Non-pigmented ciliary epithelial cell (primary cell): ENCODE measurements around the genes FAAP100 and MRPL12.

- RRBS, result no CpG with 5 or more reads among the region's 2 CpGs
Observed at GRCh38 chr17:80752292-80752542, 207.6 kb downstream of the RPTOR start.

- RRBS, result no CpG with 5 or more reads among the region's 8 CpGs
Observed at GRCh38 chr17:80773078-80773496, 218.6 kb upstream of the CHMP6 start.

DNA sequence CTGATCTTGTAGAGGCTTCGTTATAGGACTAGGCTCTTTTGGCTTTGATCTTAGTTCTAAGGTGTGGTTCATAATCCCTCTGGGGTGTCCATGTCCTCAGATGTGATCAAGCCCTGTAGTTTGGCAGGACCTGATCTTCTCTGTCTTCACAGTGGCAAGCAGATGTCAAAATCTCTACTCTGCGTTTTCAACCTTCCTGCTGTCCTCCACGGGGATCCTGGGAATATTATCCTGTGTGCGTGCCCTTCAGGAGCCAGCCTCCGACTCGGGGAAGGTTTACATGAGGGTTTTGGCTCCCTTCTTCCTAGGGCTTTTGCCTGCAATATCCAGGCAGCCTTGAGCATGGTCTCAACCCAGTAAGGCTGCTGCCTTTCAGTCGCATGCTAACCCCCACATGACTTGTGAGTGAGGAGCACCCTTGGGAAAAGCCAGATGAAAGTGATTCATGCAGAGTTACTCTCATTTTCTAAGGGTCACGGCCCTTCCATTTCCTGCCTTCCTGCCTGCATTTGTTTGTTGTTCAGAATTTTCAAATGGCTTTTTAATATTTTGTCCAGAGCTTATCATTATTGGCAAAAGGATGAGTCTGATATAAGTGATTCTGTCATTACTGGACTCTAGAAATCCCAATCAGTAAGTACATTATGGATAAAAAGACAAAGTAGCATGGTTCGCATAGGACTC lies 202.2 kb upstream of the CHMP6 start:
- RRBS, result no CpG with 5 or more reads among the region's 9 CpGs

DNA sequence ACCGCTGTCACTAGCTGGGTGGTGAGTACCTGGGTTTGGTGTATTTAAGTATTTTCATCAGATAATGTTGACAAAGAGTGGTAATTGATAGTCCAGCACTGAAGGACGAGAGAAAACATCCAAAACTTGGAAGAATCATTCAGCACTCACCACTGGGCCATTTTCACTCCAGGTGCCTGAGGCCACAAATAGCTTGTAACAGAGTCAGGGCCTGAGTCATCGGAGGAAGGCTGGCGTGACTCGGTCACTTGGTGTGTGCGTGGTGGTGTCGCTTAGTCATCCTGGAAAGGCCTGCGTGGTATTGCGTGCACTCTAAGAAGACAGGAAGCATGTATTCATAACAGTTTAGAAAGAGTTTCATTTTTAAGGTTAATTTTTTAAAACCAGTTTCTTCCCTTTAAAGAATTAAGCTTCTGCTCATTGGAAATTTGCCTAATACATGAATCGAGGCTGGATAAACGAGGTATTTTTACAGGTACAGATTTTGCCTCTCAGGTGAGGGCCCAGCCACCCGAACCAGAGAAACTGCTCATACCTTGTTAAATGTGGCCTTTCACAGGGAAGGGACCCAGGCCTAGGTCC lies 135.1 kb upstream of the CHMP6 start:
- RRBS, result no CpG with 5 or more reads among the region's 12 CpGs

DNA sequence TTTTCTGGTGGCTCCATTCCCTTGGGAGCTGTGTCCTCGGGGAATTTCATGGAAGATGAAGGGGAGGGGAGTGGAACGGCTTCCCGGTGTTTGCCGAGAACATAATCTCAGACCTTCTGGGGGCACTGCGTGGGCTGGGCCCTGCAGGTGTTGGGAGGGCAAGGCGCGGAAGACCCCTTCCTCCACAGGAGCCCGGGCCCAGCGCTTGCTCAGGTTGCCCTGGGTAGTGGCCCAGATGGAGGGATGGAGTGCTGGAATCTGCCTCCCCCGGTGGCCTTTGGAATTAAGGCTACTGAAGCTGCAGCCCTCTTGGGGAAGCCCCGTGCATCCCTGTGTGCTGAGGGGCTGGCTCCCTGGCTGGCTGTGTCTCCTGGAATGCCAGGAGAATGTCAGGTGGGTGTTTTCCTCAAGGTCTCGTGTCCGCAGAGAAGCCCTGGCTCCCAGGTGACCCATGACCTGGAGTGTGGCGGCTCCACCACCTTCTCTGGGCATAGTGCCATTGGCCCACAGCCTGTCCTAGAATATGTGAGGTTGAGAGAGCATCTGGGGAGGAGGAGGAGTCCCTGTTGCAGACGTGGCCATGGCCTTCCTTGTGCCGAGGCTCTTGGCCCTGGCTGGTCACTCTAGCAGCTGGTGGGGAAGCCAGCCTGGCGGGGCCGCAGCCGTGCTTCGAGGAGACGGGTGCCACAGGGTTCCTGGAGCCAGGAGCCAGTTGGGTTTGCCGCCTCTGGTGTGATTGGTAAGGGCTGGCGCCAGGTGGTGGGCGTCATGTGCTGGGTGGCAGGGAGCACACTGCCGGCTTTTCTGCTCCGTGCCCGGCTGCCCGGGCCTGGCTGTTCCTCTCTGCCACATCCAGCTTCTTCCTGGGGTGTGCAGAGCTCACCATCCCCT lies 3.2 kb downstream of the BAIAP2 start:
- RRBS, result 74% methylated on average over 7 of the region's 28 CpGs

GRCh38 chr17:81051080-81051619 lies 16.2 kb downstream of the BAIAP2 start:
- RRBS, result no CpG with 5 or more reads among the region's 14 CpGs

- RRBS, result 40% methylated on average over 1 of the region's 19 CpGs
Observed at GRCh38 chr17:81060166-81060939, 25.4 kb downstream of the BAIAP2 start.

GRCh38 chr17:81090330-81090720 lies 55.4 kb downstream of the BAIAP2 start:
- RRBS, result no CpG with 5 or more reads among the region's 13 CpGs

DNA sequence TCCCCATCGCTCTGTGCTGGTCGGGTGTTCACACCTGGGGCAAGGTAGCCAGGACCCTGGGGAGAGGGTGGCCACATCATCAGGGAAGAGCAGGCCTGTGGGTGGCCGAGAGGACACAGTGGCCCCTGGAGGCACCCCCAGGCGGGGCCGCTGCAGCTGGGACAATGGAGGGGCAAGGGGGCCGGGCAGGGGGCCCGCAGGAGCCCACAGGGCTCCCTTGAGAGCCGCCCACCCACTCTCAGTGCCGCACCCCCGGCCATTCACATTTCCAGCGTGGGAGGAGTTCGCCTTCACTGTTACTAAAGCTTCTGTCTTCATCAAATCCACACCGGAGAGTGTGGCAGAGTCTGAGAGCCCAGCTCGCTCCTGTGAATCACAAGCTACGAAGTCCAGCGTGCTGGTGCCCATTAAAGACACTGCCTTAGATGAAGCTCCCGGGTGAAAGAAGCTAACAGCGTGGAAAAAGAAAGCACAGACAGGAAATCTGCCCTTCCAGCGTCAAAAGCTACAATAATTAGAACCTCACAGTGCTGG lies 20.9 kb upstream of the PVALEF start:
- RRBS, result 85% methylated on average over 10 of the region's 19 CpGs

- RRBS, result 75% methylated on average over 4 of the region's 33 CpGs
Observed at GRCh38 chr17:81192243-81192942, 26.4 kb upstream of the AATK start.

DNA sequence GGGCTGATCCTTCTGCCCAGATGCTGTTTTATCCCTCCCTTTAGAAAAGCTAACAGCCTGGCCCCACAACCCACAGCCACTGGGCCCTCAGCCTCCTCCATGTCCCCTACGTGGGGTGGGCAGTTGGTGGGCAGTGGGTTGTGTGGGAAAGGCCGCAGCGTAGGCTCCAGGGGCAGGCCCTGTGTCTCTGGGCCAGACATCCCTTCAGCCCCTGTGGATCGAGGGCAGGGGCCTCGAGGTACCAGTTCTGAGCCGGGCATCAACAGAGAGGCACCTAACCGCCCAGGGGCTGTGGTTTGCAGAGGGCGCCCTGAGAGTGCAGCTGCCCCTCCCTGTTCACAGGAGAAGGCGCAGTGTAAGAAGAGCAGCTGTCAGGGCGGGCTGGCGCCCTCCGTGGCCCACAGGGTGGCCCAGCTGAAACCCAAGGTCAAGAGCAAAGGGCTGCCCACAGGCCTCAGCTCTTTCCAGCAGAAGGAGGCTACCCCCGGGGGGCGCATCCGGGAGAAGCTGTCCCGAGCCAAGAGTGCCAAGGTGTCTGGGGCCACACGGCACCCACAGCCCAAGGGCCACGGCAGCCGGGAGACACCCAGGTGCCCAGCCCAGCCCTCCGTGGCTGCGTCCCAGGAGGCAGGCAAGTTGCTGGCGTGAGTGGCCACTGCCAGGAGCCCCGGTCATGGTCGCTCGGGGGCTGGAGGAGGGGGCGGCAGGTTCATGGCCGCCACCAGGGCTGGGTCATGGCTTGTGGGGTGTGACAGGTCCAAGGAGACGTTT lies 56.5 kb downstream of the ACTG1 start:
- RRBS, result 81% methylated on average over 8 of the region's 28 CpGs

DNA sequence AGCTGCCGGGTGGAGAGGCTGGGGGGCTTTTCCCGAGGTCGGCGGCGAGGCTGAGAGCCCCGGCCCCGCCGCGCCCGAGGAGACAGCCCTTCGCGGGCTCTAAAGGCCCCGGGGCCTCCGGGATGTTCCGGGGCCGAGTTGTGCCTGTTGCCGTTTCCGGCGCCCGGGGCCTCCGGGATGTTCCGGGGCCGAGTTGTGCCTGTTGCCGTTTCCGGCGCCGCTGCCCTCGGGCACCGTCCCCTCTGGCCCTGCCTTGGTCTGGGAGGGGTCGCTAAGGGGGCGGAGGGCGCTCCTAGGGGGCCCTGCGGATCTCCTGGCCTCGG lies 24.4 kb downstream of the ACTG1 start:
- RRBS, result 2% methylated on average over 13 of the region's 34 CpGs

DNA sequence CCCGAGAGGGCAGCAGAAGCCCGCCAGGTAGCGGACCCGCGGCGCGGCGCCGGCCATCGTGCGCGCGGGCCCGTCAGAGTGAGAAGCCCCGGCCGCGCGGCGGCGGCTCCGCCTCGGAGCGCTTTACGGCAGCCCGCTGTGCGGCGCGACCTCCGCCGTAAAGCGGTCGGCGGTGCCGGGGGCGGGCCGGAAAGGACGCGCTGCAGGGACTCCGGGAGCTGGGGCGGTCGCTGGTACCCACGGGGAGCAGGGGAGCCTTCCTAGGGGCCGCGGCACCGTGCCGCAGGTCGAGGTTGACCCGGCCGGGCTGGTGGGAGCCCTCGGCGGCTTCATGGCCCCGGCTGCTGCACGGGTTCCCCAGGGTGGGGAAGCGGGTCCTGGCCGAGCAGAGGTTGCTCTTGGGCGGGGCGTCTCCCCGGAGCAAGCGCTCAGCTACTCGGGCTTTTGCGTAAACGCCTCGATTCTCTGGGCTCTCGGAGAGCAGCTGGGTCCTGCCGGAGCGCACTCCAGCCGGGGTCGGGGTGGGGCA lies at the start of gene FAAP100:
FAAP100 (minus strand) TSS at position 80 of the 529 bp plus-strand sequence.
- RRBS, result 1% methylated on average over 54 of the region's 68 CpGs

- RRBS, result no CpG with 5 or more reads among the region's 25 CpGs
Observed at GRCh38 chr17:81553210-81553986, 1.2 kb upstream of the FAAP100 start.

DNA sequence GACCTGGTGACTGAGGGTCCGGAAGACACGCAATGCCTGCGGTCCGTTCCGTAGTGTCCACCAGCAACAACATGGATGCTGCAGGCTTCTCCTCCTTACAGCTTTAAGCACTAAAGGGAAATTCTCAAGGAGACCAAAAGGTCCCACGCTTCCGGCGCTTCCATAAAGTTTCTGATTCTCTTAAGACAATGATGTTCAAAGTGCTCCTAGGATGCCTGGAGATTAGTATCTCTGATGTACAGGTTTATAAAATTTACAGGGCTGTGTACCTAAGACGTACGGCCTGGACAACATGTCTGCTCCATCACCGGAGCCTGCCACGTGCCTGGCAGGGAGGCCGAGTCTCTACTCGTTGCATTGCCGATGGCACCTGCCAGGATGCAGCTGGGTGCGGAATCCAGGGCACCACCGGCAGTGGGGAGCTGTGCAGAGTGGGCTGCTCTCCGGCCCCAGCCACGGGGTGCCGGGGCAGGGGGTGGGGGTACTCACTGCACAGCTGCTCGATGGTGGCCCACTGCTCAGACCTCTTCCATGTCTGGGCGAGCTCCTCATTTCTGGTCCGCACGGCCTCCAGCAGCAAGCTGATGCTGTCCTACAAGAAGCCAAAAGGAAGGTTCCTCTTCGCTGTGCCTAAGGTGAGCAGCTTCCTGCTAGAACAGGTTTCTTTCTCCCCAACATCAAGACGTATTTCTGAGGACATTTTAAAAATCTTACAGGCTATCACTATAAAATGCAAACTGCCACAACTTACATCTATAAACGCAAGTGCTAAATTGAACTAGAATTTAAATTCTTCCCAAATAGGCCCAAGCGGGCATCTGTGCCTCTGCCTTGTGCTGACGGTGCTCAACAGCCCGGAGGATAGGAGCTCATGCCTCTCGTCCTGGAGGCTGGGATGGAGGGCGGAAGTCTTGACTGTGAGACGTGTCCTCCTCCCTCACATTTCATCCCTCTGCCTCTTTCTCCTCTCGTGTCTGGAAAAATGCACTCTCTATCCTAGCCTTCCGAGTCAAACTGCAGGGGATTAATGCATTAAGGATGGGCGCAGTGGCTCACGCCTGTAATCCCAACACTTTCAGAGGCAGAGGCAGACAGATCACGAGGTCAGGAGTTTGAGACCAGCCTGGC lies 13.2 kb upstream of the FAAP100 start:
- RRBS, result 98% methylated on average over 5 of the region's 38 CpGs

DNA sequence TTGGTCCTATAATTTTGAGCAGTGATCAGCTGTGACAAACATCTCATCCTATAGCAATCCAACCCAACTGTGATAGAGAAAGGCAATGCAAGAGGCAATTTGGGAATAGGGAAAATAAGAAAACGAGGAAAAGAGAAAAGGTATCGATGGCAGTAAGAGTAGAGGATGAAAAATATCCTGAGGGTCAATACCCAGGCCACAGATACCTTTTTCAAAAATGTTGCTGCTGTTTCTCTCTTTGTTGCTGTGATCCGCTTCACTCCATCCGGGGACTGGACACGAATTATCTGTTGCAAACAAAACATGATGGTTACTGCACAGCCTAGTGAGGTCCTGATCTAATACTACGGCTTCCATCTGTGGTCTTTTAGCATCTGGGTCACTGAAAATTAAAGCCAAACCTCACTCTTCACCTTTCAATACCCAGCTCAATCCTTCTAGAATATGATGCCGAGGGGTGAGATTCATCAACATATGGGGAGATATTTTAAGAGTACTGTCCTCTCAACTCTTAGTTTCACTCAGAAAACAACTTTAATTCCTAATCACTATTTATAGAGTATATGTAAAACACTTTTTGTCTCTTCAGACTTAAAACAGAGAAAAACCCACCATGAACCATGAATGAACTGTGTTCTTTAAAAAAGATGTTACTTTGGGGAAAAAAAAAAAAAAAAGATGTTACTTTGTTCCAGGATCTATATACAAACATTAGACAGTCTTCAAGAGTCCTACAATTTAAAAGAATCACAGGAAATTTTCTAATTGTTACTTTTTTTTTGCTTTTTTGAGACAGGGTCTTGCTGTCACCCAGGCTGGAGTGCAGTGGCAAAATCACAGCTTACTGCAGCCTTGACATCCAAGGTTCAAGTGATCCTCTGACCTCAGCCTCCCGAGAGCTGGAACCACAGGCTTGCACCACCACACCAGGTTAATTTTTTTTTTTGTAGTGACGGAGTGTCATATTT lies 7.1 kb downstream of the NPLOC4 start:
- RRBS, result no CpG with 5 or more reads among the region's 9 CpGs

GRCh38 chr17:81703155-81703670 lies at the start of gene MRPL12:
MRPL12 (plus strand) TSS chr17:81703367.
- RRBS, result 2% methylated on average over 27 of the region's 66 CpGs

DNA sequence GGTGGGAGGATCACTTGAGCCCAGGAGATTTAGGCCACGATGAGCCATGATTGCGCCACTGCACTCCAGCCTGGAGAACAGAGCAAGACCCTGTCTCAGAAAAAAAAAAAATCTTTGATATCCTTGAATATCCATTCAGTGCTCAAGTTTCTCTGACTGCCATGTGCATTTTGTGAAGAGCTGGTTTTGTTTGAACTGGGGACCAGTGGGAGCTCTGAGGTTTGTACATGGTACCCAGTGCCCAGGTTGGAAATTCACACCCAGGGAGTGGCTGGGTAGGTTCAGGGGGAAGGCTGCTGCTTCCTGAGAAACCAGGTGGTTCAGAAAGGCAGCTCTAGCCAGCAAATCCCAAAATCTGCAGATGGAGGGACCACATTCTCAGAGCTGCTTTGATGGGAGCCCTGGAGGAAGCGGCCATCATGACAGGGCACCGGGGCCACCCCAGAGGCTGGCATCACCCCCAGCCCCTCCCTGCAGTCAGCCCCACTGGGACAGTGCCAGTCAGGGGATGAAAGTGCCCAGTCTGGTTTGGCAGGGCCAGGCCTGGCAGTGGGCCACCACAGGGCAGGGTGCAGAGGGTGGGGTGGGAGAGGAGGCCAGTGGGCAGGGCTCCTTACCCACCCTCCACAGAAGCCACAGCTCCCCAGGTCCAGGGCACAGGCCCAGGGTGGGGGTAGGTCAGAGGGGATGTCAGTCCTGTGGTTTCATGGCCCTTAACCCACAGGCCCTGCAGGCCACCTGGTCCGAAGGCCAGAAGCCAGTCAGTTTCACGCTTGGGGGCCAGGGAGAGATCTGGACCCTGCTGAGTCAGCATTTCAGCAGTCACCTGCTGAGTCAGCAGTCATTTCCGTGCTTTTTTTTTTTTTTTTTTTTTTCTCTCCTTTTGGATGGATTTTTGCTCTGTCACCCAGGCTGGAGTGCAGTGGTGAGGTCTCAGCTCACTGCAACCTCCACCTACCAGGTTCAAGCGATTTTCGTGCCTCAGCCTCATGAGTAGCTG lies 10.1 kb downstream of the SLC25A10 start:
- RRBS, result no CpG with 5 or more reads among the region's 9 CpGs

- RRBS, result 4% methylated on average over 6 of the region's 35 CpGs
Observed at GRCh38 chr17:81870956-81871184, 267 bp downstream of the ARHGDIA start.

DNA sequence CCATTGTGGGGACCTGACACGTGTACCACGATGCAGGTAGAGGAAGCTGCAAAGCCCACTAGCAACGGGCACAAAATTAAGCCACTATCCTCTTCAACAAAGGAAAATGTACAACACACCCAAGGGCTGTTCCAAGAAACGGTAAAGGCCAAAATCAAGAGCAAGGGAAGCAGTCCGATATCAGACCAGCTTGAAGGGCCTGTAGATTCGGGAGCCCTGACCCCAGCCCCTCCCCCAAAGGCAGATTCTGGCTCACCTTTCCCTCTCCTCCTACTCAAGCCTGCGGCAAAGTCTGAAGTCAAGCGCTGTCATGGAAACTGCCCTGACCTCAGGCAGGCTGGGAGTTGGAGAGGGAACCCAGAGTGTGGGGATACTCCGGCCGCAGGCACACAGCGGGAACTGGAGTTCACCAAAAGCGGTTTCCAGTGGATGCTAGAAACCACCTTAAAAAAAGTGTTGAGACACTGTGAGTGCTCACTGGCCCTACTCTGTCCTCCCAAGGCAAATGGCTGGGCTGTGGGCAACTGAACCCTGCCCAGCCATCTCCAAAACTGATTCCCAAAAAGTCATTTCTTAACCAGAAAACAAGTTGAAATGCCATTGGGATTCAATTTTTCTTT lies 1.7 kb downstream of the ALYREF start:
- RRBS, result no CpG with 5 or more reads among the region's 12 CpGs